ENCODE measurements around the gene GYPA.

DNA sequence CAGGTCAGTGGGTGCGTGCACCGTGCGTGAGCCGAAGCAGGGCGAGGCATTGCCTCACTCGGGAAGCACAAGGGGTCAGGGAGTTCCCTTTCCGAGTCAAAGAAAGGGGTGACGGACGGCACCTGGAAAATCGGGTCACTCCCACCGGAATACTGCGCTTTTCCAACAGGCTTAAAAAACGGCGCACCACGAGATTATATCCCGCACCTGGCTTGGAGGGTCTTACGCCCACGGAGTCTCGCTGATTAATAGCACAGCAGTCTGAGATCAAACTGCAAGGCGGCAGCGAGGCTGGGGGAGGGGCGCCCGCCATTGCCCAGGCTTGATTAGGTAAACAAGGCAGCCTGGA, 14.0 kb downstream of the CLGN start:
- PRO-cap: no peak

GRCh38 chr4:140621905-140623097, 53.5 kb upstream of the UCP1 start:
- PRO-cap: no peak

DNA sequence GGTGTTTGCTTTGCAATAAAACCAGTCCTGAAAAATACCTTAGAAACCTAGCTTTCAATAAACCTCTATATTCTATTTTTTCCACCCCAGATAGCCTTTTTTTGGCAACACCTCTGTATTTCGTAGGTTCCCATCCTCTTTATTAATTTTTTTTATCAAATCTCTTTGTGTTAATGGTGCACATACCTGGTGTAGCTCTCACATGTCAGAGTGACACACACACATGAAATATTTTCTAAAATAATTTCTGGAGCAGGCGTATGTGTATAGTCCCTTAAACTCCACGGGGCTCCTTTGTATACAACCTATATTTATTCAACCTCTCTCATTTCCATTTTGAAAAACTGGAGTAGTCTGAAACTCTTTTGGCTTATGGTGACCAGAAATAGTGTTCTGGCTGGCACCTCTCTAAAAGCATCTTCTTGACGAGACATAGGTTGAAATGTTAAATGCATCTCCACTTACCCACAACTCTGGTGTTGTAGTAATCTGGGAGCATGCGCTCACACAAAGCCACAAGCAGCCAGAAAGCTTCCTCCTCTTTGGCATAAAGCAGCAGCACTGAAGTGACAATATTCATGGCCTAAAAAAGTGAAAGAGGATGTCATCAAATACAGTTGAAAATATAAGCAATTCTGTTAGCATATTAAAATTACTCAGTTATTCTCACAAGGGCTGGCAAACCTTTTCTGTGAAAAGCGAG, 90.5 kb upstream of the UCP1 start:
- PRO-cap: no peak

GRCh38 chr4:140695981-140696354, 60.2 kb downstream of the TBC1D9 start:
- PRO-cap: no peak

GRCh38 chr4:140790262-140790518, 34.0 kb upstream of the TBC1D9 start:
- PRO-cap: unidirectional peak, plus-strand start at chr4:140790315

DNA sequence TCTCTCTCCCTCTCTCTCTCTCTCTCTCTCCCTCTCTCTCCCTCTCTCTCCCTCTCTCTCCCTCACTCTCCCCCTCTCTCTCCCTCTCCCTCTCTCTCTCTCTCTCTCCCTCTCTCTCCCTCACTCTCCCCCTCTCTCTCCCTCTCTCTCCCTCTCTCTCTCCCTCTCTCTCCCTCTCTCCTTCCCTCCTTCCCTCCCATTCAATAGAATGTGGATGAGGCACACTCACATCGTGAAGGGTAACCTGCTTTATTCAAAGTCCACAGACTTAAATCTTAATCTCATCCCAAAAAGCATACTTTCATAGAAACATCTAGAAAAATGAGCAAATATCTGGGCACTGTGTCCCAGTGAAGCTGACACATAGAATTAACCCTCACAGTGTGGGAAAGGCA, 54.8 kb upstream of the TBC1D9 start:
- PRO-cap: unidirectional peak, minus-strand start at position 113 of the sequence

- PRO-cap: no peak
These were observed 454.7 kb downstream of the IL15 start for GRCh38 chr4:142091064-142091571.

GRCh38 chr4:142305644-142306222, 540.4 kb downstream of the INPP4B start:
- PRO-cap: no peak

- PRO-cap: no peak
These were observed 467.8 kb downstream of the INPP4B start for GRCh38 chr4:142378144-142378796.

DNA sequence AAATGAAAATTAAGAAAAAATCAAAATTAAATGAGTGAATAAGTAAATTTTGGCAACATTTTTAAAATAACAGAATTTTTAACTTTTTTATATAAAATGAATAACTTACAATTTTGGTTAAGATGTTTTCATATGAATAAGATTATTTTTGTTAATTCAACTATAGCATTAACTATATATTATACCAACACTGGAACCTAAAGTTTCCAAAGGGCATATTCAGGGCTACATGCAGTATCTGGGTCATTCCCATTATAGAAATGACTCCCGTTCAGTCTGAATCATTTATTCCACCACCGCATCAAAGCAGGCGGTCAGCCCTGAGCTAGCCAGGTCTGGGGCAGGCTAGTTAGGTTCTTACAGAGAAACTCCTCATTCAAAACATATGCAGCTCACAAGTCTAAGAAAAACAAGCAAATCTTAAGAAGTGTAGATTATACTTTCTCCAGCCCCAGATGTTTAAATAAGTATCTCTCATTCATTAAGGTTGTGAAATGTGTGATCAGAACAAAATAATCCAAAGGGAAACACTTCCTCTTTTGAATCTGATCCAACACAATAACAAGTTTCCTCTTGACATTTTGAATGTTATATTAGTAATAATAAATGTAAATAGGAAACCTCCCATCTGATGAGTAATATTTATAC, 442.0 kb downstream of the INPP4B start:
- PRO-cap: no peak

- PRO-cap: no peak
These were observed 429.0 kb downstream of the INPP4B start for GRCh38 chr4:142417080-142417452.

GRCh38 chr4:143408724-143409727, 72.3 kb downstream of the GAB1 start:
- PRO-cap: no peak

DNA sequence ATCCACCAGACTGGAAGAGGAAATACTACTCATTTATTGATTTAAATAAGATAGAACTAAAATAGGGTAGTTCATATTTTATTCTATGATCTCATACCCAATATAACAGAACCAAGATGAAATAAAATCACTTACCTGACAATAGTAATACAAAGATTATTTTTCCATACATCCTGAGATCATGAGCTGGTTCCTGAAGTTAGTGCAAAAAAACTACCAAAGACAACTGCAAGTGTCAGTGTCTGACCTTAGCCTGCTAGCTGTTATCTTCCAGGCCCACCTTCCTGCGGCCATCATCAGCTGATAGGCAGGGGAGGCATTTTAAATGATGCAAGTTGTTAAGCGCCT, at the start of gene GYPA:
Gene GYPA, minus strand, starts transcription at position 255 of the 348 bp plus-strand sequence.
- PRO-cap: no peak

GRCh38 chr4:145177442-145177790, 3.0 kb downstream of the OTUD4 start:
- PRO-cap: no peak

GRCh38 chr4:145178230-145178715, 2.1 kb downstream of the OTUD4 start:
- PRO-cap: no peak

- PRO-cap: no peak
These were observed 51.3 kb downstream of the SMAD1 start for GRCh38 chr4:145532947-145533402.

DNA sequence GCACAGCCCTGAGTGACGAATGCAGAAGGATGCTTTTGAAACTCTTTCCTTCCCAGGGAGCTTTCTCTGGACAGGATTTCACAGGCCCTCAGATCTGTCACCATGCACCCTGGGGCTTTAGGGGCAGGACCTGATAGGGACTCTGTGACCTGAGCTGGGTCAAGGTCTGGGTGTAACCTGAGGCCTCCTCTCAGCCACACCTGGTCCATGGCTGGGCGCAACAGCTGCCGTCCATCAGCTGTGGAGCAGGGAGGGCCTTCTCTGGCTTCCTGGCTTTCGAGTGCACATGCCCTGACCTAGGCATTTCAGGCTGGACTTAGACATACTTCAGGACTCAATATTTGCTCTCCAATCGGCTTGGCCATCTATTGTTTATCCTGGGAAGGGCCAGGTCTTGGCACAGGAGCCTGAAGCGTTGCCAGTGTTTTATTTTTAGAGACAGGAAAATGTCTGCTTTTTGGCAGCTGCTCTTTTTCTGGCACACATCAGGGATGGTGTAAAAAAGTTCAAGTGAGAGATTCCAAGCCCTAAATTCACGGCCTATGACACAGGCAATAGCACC, 56.4 kb downstream of the C4orf51 start:
- PRO-cap: no peak

DNA sequence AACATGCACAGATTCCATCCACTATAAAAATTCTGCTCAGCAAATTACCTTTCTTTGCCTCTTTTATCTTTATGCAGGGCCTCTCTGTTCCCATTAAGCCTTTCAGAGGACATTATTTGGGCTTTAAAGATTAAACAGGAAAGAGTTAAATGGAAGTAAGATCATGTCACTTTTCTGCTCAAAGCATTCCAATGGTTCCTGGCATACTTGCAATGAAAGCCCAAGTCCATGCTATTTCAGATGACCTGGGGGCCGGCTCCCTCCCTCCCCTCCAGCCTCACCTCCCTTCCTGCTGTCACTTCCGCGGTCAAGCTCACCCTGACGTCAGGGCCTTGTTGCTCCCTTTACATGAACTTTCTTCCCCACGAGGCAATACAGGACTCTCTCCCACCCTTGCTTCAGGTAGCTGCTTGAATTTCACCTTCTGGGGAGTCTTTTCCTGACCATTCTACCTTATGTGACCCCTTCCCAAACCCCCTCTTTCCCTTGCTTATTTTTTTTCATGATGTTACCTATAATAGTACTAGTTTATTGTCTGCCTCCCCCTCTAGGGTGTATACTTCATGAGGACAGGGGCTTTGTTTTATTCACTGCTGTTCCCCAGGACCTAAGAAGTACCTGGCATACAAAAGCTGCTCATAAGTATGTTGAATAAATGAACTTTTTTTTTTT, 125.7 kb downstream of the C4orf51 start:
- PRO-cap: no peak

GRCh38 chr4:146029962-146030470, 91.4 kb upstream of the ZNF827 start:
- PRO-cap: no peak

DNA sequence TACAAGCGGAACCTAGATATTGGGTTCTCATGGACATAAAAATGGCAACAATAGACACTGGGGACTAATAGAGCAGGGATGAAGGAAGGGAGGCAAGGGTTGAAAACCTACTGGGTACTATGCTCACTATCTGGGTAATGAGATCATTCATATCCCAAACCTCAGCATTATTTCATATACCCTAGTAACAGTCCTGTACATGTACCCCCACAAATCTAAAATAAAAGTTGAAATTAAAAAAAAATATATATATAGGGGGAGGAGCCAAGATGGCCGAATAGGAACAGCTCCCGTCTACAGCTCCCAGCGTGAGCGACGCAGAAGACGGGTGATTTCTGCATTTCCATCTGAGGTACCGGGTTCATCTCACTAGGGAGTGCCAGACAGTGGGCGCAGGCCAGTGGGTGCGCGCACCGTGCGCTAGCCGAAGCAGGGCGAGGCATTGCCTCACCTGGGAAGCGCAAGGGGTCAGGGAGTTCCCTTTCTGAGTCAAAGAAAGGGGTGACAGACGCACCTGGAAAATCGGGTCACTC, 135.5 kb downstream of the REELD1 start:
- PRO-cap: no peak